Frontal cortex (tissue), 2 donors: Measurements from ENCODE around the genes CASP8, NBEAL1, RAPH1 and CD28.

DNA sequence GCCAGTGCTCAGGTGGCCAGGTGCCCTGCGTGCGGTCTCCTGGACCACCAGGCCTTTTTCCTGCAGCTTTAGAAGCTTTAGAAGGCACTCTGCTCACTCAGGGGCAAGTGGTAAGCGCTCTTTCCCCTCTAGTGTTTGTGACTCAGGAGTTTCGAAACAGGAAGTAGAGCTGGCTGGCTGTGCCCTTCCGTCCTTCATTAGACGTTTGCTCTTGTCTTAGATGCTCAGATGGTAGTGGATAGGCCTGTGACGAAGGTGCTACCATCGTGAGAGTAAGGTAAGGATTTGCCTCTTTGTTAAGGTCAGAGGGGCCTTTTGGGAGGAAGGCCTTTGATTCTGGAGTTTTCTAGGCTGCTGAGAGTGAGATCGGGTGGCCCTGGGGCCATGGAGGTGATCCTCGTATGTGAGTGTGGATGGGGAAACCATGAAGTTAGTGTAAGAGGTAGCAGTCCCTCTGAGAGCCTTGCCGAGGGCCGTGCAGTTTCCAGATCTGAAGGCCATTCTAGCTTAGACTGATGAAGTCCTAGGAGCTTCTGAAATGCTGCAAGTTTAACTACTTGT lies at the start of gene CASP8:
CASP8 (plus strand) TSS at position 200 of the 561 bp plus-strand sequence.
- RAMPAGE, long total RNA = no peak

DNA sequence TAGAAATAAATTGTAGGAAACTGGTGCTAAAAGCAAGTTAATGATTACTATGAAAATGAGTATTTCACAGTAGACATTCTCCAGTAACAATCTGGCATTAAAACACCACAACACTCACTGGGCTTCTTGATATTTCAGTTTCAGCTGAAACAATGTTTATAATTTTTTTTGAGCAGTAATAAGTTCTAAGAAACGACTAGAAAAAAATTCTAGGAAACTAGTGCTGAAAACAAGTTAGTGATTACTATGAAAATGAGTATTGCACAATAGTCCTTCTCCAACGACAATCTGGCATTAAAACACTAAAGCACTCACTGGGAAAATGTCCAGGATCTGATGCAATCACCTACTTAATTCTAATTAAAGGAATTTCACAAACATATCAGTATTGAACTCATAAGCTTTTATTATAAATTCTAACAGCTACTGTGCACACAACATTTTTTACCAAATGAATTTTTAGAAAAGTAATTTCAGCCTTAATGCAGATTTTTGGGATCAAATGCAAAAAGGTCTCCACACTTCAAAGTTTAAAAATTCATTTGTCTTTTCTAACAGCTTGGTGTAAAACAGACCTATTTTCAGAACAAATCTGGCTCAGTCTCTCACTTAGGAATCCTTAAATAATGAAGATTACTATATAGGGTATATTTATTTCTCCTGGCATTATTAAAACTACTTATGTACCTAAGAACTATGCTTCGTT lies 44.8 kb downstream of the TRAK2 start:
- RAMPAGE, long total RNA = no peak

DNA sequence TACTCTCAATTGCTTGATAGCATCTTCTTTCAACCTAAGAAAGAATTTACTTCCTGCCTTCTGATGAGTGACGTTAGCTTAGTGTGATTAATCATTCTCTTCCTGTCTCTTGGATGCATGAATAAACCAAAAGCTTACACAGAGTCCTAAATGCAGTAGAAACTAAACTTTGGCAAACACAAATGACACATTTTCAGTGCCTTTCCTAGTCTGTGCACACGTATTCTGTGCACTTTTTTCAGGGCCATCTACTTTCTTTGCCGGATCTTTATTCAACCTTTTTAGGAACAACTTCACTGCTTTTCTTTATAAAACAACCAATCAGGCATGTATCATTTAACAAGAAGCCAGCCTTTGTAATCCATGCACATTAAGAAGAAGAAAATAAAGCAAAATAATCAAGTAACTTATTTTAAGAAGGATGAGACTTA lies 19.1 kb downstream of the TRAK2 start:
- RAMPAGE, long total RNA = no peak

GRCh38 chr2:201451828-201452373 lies 361 bp downstream of the STRADB start:
- RAMPAGE, long total RNA = no peak

DNA sequence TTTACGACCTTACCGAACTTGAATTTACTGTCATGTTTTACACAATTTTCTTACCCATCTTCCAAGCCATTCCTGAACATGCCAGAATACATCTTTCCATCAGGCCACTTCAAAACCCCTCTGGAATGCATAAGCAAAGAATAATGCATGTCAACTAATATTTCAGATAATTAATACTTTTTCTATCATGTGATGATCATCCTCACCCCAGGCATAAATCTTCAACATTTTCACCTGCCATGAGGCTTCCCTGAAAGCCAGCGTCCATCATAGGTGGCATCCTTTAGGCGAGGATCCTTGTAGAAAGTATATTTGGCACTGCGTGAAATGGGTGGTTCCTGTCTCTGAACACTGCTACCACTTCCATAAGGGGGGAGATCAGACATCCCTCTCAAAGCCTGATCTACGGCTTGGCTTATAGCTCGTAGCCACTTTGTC lies 28.0 kb upstream of the MPP4 start:
- RAMPAGE, long total RNA = no peak

GRCh38 chr2:201765789-201766164 lies 15.0 kb downstream of the ALS2 start:
- RAMPAGE, long total RNA = no peak

DNA sequence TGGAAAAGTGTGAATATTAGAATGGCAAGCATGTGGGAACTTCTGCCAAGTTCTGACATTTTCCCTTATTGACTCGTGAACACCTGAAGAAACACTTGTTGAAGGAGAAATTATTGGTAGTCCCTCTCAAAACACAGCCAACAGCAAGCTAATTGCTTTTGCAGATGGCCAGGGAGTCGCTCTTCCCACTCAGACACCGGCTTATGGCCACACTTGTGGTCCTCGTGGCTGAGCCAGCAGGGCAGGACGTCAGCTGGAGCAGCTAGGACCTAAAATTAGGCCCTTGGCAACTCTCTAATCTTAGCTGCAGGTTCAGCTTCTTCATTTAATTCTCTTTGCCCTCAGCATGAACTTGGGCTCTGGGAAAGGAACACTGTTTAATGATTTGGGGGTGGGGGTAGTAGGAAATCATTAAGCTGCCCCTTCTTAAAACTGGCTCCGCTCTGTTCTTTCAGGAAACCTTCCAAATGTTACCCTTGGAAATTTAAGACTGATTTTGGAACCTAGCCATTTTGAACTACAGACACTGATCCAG lies 77.3 kb downstream of the CDK15 start:
- RAMPAGE, long total RNA = no peak

- RAMPAGE, long total RNA = no peak
These were observed 62.2 kb upstream of the FZD7 start for GRCh38 chr2:201971466-201971917.

DNA sequence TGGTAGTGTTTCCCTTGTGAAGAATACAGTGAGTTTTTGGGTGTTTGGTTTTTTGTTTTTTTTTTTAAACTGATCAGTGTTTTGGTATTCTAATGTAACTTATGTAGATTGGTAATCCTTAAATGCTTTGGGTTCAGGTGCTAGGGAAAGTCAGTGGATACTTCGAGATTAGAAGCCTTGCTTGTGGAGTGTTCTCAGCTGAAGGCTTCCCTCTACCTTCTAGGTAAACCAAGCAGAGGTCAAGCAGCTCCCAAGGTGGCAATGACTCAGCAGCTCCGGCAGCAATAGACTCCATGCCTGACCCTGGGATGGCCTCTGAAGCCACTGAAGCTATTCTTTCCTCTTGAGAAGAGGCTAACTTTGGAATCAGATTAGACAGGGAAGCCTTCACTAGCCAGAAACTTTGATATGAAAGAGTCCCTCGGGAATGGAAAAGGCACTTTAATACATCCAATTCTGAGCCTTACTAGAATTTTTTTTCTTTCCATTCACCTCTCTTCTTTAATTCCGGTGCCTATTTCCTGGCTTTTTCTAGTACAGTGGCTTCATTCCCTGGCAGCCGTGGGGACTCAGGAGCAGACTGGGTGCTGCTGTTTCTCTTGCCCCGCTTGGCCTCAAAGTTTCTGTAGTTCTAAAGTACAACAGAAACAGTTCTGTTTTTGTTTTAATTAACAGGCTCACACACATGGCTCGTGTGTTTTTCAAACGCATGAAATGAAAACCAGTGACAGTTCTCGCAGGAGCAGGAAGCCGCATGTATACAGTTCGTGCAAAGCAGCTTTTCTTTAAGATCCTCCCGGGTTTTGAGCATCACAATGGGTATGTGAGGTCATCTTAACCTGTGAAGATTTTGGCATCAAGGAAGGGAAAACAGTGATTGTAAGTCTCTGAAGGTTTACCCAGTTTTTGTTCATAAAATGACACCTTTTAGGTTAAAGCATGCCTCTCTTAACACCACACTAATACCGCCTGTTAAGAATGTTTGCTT lies 5.5 kb downstream of the FZD7 start:
- RAMPAGE, long total RNA = no peak

GRCh38 chr2:202063983-202064637 lies 8.9 kb upstream of the KIAA2012 start:
- RAMPAGE, long total RNA = no peak

- RAMPAGE, long total RNA = no peak
These were observed 10.7 kb downstream of the NOP58 start for GRCh38 chr2:202276333-202276611.

DNA sequence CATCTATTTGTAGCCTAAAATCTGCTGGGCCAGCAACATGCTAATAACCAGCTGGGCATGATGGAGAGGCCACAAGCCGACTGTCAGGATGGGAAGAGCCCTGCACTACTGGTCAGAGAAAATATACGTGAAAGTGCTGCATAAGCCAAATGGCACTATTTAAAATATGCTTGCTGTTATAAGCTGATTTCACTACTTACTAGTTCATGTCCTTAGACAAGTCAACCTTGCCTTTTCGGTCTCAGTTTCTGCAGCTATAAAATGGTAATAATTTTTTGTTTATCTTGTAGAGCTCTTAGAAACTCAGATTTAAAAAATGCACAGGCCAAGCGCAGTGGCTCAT lies 46.5 kb downstream of the NOP58 start:
- RAMPAGE, long total RNA = no peak

GRCh38 chr2:202395792-202396574 lies 19.9 kb downstream of the BMPR2 start:
- RAMPAGE, long total RNA = no peak

DNA sequence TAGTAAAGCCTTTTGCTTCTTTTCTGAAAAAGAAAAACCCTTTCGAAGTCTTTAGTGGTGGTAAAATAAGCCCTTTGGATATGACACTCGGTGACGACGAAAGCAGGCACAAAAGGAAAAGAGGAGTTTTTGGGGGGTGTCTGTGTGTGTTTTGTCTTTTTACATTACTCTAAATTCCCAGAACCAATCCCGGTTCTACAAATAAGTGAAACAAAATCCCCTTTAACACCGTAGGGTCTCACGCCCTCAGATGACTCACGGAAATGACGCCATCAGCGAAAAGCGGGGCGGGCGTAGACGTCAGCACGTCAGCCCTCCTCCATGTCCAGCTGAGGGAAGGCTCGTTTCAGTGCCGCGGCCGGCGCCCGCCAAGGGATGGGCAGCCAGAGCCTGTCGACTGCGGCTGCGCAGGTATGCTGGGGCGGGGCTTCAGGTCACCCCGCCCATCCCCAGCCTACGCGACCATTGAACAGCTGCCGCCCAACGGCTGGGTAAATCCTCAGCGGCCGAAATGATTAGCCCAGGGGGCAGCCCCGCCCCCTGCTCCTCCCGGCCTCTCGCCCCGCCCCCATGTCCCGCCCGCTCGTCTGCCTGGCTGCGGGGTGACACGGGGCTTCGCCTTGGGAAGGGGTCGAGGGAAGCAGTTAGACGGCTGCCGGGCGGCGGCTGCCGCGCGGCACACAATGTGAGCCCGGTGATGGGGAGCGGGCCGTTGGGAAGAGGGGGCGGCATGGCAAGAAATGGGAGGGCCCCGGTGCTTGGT lies at the start of gene NBEAL1:
NBEAL1 (plus strand) TSS at position 578 of the 763 bp plus-strand sequence.
- RAMPAGE, long total RNA = no peak

DNA sequence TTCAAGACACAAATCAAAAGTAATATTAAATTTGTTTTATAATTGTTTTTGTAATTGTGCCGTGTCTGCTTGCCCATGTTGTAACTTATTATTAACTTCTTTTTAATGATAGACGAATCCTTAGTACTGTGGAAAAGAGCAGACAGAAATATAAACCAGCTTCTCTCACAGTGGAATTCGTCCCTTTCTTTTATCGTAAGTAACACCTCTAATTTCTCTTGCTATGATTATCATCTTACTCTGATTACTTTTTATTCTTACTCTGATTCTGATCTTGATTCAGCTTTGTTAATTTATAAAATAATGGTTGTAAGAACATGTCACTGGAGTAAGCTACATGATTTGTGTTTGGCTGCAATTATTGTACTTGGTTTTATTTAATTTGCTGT lies 53.6 kb downstream of the NBEAL1 start:
- RAMPAGE, long total RNA = no peak

DNA sequence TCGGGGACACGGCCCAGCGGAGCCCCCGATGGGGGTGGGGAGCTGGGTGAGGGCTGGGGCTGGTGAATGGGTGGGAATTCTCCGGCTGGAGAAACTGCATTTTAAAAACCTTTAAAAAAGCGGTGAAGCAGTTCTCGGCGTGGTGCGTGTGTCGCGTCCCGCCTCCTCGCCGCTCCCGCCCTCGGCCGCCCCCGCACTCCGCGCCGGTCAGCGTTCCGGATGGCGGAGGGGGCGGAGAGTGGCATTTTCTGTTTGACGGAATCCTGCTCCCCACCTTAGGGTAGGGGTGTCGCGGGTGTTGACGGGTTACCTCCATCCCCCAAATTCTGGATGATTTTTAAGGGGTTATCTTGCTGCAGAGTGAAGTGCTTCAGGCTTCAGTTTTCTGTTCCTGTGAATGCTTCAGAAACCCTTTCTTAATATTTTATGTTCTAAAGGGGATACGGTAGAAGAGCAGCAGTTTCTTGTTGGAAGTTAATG lies 560 bp downstream of the ABI2 start:
- RAMPAGE, long total RNA = no peak

- RAMPAGE, long total RNA = no peak
These were observed at the start of gene RAPH1 for GRCh38 chr2:203534674-203535329. RAPH1 (minus strand) TSS chr2:203535301.

DNA sequence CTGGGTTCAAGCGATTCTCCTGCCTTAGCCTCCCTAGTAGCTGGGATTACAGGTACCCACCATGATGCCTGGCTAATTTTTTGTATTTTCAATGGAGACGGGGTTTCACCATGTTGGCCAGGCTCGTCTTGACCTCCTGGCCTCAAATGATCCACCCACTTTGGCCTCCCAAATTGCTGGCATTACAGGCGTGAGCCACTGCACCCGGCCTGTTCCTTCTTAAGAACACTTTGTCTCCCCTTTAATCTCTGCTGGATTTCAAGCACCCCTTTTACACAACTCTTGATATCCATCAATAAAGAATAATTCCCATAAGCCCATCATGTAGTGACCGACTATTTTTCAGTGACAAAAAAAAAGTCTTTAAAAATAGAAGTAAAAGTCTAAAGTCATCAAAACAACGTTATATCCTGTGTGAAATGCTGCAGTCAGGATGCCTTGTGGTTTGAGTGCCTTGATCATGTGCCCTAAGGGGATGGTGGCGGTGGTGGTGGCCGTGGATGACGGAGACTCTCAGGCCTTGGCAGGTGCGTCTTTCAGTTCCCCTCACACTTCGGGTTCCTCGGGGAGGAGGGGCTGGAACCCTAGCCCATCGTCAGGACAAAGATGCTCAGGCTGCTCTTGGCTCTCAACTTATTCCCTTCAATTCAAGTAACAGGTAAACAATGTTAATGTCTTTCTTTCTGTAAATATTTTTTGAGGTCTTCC lies at the start of gene CD28:
CD28 (plus strand) TSS at position 549 of the 708 bp plus-strand sequence.
- RAMPAGE, long total RNA = no peak

DNA sequence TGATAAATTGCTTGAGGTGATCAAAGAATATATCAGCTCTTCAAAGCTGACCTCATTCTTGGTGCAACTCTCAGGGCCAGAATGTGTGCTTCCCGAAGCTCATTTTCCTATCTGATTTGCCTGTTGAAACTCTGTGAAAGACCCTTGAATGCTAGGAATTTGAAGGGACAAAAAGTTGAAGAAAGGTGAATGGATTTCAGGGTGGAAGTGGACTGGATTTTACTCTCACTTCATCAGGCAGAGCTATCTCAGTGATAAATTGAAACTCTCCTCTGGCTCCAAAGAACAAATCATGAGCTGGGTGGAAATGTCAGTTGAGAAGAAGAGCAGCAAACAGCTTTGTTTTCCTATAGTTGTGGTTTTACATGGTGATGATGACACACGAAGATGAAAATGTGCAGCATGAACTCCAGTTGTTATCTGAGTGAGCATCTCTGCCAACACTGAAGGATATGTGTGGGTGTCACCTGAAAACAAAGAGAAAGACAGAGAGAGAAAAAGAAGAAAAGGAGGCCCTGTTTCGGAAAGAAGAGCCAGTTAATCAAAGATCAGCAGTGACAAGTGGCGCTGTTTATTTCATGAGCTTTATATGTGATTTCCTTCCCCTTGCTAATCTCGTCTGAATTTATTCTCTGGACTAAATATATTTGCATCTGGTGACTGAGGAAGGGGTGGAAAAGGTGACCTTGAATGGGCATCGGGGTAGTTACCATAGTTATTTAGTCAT lies 34.5 kb downstream of the CD28 start:
- RAMPAGE, long total RNA = no peak

GRCh38 chr2:203741520-203741867 lies 35.1 kb downstream of the CD28 start:
- RAMPAGE, long total RNA = no peak